UCH-1 (cell line): ENCODE results near the gene CDC20.

- RRBS = no CpG with 5 or more reads among the region's 15 CpGs
Measured at GRCh38 chr1:42765727-42766410, 959 bp downstream of the P3H1 start.

GRCh38 chr1:42951314-42952015, 7.2 kb downstream of the SLC2A1 start:
- RRBS = no CpG with 5 or more reads among the region's 1 CpG

- RRBS = no CpG with 5 or more reads among the region's 18 CpGs
Measured at GRCh38 chr1:43008402-43009386, 50.0 kb upstream of the SLC2A1 start.

- RRBS = no CpG with 5 or more reads among the region's 10 CpGs
Measured at GRCh38 chr1:43058399-43058858, 89.3 kb upstream of the CFAP144 start.

DNA sequence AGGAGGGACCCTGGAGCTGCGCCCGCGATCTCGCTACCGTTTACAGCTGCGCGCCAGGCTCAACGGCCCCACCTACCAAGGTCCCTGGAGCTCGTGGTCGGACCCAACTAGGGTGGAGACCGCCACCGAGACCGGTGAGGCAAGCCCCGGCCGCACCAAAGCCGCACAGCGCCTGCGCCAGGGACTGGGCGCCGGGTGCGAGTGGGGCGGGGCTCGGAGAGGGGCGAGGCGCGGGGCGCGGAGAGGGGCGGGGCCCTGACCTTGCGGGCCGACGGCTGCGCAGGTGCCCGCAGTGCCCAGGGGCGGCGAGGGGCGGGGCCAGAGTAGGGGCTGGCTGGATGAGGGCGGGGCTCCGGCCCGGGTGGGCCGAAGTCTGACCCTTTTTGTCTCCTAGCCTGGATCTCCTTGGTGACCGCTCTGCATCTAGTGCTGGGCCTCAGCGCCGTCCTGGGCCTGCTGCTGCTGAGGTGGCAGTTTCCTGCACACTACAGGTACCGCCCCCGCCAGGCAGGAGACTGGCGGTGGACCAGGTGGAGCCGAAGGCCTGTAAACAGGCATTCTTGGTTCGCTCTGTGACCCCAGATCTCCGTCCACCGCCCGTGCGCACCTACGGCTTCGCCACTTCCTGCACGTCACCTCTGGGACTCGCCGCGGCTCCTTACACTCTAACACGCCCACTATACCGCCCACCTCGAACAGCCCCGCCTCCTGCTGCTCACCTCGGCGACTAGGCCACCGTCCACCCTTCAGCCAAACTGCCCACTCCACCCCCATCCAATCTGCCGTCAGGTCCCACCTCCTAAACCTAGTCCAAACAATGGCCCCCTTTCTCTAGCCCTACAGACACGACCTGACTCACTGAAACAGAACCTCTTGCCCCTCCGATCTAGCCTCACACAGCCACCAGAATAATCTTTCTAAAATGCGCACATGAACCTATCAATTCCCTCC, 9.6 kb upstream of the CDC20 start:
- RRBS = 9% methylated on average over 7 of the region's 70 CpGs

GRCh38 chr1:43358596-43359412, at the start of gene CDC20:
Gene CDC20, plus strand, starts transcription at chr1:43358981.
- RRBS = 3% methylated on average over 29 of the region's 68 CpGs

GRCh38 chr1:43387265-43387716, 2.3 kb downstream of the MED8 start:
- RRBS = no CpG with 5 or more reads among the region's 4 CpGs

DNA sequence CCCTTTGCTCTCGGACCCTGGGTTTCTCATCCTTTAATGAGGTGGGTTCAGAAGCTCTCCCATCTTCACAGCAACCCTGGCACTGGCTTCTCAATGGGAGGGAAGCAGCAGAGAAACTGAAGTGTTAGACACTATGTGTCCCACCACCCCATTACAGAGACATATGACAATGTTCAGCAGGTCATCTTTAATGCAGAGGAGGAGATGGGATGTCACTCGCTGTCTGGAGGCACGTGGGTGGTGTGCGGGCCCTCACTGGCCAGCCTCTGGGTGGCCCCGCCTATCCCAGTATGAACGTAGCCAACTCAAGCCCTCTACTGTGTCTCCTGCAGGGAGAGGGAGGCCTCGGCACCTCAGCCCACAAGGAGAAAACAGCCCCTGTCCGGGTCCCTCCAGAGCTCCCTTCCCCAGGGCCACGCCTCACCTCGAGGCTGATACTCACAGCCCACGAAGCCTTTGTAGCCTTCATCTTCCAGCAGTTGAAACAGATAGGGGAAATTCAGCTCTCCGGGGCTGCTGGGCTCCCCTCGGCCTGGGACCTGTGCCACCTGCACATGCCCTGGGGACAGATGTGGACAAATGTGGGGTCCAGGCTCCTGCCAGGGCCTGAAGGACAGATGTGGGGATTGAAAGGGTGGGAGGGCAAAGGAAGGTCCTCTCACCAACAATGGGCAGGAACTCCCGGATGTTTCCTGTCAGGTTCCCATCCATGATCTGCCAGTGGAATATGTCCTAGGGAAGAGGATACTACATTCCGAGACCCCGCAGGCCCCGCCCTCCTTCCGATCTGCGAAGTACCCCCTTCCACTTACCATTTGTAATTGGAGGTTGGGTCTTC, 2.5 kb downstream of the HYI start:
- RRBS = no CpG with 5 or more reads among the region's 19 CpGs

DNA sequence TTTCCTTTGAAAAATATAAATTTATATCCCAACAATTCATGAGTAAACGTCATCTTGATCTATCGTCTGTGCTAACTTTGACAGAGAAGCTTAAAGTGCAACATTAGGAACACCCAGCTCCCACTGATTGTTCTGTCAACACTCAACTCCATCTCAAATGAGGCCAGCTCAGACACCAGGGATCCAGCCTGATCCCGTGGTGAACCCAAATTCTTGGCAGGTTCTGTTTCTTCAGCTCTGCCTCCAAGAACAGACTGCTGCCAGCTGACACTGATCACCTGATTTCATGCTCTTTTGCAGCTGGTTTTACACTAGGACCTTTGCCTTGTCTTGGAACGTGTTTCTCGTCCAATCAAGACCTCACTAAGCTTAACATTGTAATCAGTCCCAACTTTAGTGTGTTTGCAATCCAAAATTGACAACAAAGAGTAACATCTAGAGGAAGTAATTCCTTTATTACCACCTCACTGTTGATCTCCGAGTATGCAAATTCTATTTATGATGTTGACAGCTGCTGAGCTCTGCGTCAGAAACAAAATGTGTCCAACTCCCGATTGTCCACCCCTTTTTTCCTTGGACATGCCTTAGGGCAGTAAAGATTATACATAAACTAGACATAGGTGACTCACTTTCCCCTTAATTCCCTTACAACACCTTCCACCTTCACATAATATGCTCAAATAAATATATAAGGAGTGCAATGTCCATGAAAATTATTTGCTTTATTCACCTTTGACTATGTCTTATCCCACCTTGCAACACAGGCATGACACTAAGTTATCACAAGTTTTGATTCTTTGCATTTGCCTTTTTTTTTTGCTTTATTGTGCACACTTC, 1.6 kb upstream of the HYI start:
- RRBS = no CpG with 5 or more reads among the region's 8 CpGs

DNA sequence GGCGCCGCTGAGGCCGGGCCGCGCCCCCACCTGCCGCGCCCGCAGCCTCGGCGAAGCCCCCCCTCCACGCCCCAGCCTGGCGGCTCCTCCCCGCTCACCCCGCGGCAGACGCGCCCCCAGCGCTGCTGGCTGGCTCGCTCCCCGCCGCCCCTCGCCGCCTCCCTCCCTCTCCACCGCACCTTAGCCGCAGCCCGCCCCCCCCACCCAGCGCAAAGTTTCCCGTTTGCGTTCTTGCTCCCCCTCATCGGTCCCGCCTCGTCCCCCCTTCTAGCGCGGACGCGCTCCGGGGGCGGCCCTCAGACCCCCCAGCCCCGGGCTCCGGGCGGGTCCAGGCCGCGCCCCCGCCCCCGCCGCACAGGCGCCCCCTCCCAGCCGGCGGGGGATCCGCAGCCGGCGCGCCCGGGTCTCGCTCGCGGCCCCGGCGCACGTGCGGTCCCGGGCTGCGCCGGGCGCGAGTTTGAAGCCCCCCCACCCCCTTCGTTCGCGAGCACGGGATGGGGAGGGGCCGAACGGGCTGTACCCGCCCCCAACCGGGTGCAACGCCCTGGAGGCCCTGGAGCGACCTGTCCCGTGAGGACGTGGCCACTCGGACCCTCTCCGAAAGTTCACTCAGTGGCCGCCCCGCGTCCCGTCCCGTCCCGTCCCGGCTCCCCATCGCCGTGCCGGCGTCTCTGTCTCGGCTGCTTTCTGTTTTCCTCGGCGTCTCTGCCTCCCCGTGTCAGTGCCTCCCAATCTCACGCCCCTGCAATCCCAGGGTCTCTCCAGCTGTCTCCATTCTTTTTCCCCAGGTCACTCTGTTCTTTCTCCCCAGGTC, 730 bp downstream of the PTPRF start:
- RRBS = 4% methylated on average over 14 of the region's 96 CpGs

GRCh38 chr1:43543369-43543980, 12.8 kb downstream of the PTPRF start:
- RRBS = no CpG with 5 or more reads among the region's 10 CpGs

GRCh38 chr1:43578275-43578651, 47.6 kb downstream of the PTPRF start:
- RRBS = no CpG with 5 or more reads among the region's 5 CpGs

GRCh38 chr1:43705817-43707109, 1.1 kb upstream of the ST3GAL3 start:
- RRBS = 6% methylated on average over 4 of the region's 26 CpGs

DNA sequence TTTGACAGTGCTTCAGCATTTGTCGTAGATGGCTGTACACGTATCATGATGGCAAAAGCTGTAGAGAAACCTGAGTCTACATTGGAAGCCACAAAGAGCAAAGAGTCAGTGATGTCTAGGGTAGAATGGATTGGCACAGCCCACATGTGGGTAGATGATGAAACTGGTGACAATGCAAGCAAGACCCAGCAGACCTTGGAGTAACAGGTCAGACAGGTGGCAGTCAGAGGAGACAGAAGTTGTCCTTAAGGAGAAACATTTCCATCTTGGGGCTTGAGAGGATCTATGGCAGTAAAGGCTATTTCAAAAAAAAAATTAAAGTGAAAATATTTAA, 101.2 kb upstream of the ARTN start:
- RRBS = no CpG with 5 or more reads among the region's 2 CpGs

GRCh38 chr1:43952649-43953421, 6.1 kb downstream of the IPO13 start:
- RRBS = no CpG with 5 or more reads among the region's 8 CpGs

DNA sequence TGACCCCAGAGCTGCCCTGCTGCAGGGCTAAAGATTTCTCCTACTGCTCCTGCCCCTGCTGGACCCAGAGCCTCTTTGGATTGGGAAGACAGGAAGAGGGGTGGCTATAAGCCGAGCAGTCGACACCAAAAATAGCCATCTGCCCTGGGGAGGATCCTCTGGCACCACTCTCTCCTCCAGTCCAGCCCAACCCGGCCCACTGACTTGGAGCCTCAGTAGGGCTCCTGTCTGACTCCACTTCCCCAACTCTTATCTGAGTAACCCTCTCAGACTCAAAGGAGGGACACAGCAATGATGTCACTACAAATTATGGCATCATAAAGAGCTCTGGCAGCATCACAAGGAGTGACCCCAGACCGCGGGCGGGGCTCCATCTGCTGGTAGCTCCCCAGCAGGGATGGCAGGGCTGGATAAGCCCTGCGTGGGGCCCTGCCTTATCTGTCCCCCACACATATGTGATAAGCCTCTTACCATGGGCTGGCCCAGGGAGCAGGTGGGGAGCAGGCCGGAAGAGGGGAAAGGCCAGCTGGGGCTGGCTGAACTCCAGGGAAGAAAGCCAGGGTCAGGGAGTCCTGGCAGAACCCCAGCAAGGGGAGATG, 4.5 kb upstream of the SLC6A9 start:
- RRBS = no CpG with 5 or more reads among the region's 8 CpGs

GRCh38 chr1:44067433-44068368, 36.4 kb upstream of the SLC6A9 start:
- RRBS = no CpG with 5 or more reads among the region's 7 CpGs

GRCh38 chr1:44406427-44406897, 1.4 kb downstream of the RNF220 start:
- RRBS = 6% methylated on average over 14 of the region's 35 CpGs

DNA sequence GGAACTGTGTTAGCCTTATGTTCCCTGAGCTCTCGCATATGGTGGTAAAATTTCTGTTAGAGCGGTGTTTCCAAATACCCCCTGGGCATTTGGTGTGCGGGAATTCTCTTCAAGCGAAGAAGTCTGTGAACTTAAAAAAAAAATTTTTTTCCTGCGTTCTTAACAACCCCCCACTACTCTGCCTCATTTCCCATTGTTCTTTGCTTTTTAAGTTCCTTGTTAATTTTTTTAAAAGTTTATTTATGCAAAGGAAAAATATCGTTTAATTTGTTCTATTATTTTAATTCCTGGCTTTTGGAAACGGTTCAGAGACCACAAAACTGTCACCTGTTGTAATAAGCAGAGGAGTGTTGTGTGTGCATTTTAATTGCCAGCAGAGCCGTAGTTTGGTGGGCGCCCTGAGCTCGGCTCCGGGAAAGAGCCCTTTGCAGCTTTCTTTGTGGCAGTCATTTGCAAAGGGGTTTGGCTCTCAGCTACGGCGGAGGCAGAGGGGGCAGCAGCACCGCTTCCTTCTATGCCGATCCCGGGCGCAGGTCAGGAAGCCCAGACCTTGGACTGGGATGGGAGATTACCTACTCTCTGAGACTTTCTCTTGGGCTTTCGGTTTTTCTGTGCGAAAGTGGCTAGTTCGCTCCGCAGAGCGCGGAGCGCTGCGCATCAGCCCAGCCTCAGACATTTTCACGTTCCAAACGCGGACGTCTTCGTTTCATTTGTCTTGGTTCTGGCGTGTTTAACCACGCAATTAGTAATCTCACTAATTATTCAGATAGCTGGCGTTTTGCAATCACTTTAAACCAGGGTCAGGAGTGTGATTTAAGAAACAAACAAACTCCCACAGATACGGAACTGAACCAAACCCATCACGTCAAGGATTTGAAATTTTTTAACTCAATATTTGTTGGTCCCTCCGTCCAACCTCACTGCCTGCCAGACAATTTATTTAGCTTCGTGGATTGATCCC, 3.6 kb downstream of the RNF220 start:
- RRBS = no CpG with 5 or more reads among the region's 37 CpGs

GRCh38 chr1:44416913-44418071, 12.2 kb downstream of the RNF220 start:
- RRBS = 4% methylated on average over 16 of the region's 72 CpGs